Cardiac atrium fibroblast (primary cell): ENCODE measurements around the genes SPEG, ASIC4 and OBSL1.

DNA sequence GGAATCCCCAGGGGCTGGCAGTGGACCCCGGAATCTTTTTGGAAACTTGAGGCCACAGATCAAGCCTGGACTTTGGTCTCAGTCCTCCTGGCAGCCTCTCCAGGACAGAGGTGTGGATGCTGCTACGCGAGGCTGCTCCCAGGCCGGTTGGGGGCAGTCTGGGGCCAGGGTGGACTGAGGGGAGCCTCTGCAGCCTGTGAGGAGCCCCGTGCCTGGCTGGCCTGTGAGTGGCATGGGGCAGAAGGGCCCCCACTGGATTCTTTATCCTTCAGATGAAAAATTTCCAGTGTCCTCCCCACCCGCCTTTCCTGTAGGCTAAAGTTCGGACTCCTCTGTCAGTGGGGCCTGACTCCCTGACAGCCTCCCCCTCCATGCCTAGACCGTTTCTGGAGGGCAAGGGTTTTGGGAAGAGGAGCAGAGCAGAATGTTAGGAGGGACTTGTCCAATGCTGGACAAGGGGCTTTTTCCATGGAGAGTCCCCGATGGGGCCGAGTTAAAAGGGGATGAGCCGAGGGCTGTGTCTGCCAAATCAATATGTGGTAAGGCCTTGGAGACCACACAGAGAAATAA is 12.6 kb upstream of the DES start:
- RAMPAGE, long total RNA, result no peak

DNA sequence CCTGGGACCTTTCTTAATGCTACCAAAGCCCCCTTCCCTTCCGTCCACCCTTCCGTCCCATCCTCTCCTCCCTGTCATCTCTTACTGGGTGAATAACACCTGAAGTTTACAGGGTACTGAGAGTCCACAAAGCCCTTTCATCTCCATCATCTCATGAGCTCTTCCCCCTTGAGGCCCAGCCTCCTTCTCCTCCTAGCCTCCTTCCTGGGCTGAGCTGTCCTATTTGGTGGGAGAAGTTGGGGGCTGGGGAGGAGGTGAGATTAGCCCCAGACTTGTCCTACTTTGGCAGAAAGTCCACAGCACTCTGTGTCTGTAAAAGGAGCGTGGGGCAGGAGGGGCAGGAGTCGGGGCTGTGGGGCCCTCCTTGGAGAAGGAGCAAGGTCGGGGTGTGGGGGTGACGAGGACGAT is 10.0 kb upstream of the DES start:
- RAMPAGE, long total RNA, result no peak

GRCh38 chr2:219423015-219423483 is 4.9 kb downstream of the DES start:
- RAMPAGE, long total RNA, result no peak

DNA sequence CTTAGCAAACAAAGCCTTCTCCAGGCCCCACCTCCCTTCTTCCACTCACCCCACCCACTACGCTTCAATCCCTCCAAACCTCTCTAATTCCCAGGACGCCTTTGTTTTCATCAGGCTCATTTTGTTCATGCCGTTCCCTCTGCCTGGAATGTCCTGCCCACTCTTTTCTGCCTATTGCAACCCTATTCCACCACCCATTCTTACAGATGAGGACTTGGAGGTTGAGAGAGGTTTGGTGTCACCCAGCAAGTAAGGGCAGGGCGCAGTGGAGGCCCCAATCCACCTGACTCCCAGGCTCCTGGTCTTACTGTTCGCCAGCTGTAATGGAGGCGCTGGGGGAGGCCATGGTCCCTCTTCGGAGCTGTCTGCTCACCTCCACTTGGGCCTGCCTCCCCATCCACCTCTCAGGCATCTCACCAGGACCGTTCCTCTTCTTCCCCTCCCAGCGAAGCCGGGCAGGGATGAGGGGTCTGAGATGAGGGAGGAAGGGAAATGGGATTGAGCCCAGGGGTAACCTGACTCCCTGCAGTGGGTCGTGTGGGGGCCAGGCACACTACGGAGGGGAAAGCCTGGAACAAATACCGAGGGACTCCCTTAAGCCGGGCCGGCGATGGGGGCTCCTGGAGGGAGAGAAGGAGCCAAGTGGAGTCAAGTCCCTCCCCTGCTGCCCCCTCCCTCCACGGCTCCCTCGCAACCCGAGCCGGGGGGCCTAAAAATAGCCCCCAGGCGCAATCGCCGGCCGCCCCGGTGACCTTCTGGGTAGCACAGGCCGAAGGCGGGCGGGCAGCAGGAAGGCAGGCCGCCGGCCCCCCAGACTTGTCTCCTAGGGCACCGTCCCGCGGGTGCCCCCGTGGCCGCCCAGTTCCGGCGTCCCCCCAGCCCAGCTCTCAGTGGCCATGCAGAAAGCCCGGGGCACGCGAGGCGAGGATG is at the start of gene SPEG:
Gene SPEG, plus strand, starts transcription at position 762 of the 930 bp plus-strand sequence.
- RAMPAGE, long total RNA, result no peak

GRCh38 chr2:219441737-219442646 is 7.3 kb downstream of the SPEG start:
- RAMPAGE, long total RNA, result no peak

GRCh38 chr2:219442647-219443444 is 8.2 kb downstream of the SPEG start:
- RAMPAGE, long total RNA, result no peak

DNA sequence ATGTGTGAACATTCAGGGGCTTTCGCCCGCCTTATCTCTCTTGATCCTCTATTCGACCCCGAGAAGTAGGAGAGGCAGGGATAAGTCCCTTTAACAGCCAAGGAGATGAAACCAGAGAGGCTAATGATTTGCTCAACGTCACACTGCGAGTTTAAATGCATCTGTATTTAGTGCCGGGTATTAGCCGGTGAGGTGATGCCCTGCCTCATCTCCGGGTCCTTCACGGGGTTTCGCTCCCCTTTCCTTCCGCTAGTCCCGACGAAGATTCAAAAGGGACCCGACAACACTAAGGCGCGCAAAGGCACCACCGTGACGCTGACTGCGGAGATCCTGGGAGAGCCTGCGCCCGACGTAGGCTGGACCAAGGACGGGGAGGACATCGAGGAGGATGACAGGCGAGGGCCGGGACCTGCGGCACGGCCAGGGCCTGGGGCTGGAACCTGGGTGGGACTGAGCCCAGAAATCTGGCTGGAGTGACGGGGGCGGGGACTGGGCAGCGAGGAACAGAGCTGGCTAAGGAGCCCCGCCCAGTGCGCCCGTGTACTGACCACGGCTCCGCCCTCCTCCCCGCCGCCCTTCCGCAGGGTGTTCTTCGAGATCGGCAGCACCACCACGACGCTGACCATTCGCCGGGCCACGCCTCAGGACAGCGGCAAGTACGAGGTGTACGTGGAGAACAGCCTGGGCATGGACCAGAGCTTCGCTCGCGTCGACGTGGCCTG is 1.1 kb upstream of the GMPPA start:
- RAMPAGE, long total RNA, result no peak

GRCh38 chr2:219514089-219515280 is at the start of gene ASIC4:
TSS of gene ASIC4 (plus strand) at chr2:219514482.
- RAMPAGE, long total RNA, result no peak

GRCh38 chr2:219534072-219534479 is 9.5 kb downstream of the CHPF start:
- RAMPAGE, long total RNA, result no peak

DNA sequence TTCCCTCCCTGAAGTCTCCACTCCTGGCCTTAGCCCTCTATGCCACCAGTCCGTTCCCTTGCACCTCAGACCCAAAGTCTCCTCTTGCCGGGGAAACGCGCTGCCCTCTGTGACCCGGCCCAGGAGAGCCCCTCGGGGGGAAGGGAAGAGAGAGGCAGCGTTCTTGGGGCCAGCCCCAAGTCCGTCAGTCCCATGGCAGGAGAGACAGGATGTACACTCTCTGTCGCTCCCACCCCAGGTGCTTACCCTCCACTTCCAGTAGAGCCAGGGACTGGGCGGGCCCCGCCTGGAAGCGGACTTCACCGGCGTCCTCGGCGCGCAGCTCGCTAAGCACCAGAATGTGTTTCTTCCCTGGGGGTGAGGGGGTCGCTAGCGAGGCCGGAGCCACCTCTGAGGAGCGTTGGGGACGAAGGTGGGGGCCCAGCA is 8.1 kb downstream of the TMEM198 start:
- RAMPAGE, long total RNA, result no peak

GRCh38 chr2:219570540-219571359 is 589 bp downstream of the OBSL1 start:
- RAMPAGE, long total RNA, result no peak

- RAMPAGE, long total RNA, result no peak
These were observed at the start of gene OBSL1 for GRCh38 chr2:219571360-219571803. TSS of gene OBSL1 (minus strand) at chr2:219571539.

DNA sequence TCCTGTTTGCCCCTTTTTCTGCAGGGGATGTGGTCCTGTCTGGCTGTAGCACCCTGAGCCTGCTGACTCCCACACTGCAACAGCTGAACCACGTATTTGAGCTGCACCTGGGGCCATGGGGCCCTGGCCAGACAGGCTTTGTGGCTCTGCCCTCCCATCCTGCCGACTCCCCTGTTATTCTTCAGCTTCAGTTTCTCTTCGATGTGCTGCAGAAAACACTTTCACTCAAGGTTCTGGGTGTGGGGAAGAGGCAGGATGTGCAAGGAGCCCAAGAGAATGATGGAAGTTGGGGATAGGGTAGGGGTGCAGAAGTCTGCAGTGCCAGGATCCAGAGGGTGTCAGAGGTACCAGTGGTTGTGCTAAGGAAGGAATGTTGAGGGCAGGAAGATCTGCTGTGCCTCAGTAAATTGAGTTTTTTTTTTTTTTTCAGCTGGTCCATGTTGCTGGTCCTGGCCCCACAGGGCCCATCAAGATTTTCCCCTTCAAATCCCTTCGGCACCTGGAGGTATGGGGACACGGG is 3.6 kb downstream of the STK11IP start:
- RAMPAGE, long total RNA, result no peak

GRCh38 chr2:219642417-219643060 is 15.1 kb downstream of the SLC4A3 start:
- RAMPAGE, long total RNA, result no peak

GRCh38 chr2:219664986-219665456 is 37.6 kb downstream of the SLC4A3 start:
- RAMPAGE, long total RNA, result no peak

GRCh38 chr2:221103699-221104276 is 468.3 kb downstream of the EPHA4 start:
- RAMPAGE, long total RNA, result no peak

GRCh38 chr2:221518146-221519353 is 53.6 kb downstream of the EPHA4 start:
- RAMPAGE, long total RNA, result no peak

DNA sequence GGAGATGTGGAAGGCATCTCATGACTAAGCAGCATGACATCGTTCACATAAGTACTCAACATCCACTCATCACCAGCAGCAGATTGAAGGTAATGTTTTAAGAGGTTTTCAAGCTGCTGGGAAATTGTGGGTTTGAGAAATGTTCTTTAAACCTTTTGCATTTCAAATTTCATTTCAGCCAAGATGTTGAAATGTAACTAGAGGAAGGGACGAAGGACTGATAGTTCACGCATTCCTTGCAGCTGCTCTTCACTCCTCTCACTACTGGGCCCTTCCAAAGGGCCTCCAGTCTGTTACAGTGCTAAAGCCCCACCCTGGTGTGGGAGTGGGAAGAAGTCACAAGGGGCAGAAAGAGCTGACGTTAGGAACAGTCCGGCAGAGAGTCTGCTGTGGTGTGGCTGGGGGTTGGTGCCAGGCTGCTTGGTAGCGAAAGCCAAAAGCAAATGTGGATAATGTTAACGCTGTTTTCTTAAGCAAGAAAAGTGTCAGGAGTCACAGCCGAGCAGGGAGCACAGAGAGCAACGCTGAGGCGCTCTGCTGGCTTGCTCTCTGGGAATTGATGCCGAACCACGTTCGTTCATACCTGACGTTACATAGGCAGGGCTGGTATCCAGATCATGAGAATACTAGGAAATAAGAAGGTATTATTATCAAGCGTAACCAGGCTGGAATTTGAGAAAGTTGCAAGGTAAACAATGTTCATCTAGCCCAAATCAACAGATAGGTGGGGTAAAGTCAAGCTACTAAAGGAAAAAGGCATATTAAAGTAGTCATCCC is 324.7 kb upstream of the EPHA4 start:
- RAMPAGE, long total RNA, result no peak

GRCh38 chr2:222462874-222463407 is 38.6 kb downstream of the SGPP2 start:
- RAMPAGE, long total RNA, result no peak

DNA sequence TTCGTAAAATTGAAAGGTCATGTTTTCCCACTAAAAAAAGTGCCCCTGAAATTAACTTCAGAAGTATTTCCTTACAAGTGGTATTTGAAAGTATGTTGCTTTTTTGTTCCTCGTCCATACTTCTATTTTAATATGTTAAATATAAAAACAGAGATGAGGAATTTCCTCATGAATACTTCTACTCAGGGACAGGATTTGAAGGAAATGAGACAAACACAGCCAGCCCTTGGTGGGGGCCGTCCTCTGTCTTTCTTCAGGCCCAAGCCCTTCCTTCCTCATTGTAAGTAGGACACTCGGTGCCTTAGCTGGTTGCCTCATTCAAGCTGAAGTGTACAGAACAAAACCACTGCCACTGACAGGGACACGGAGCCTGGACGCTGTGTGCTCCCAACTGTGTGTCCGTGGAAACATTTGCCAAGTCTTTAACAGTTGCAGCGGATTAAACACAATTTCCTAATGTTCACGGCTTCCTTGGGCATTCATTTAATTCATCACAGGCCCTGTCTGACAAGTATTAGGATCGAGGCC is 69.0 kb upstream of the ACSL3 start:
- RAMPAGE, long total RNA, result no peak